Airway epithelial cell (primary cell): Measurements from ENCODE around the genes ADAMTS19 and CHSY3.

GRCh38 chr5:128086891-128087770 is 3.6 kb downstream of the SLC12A2 start:
- RAMPAGE, long total RNA = no peak

DNA sequence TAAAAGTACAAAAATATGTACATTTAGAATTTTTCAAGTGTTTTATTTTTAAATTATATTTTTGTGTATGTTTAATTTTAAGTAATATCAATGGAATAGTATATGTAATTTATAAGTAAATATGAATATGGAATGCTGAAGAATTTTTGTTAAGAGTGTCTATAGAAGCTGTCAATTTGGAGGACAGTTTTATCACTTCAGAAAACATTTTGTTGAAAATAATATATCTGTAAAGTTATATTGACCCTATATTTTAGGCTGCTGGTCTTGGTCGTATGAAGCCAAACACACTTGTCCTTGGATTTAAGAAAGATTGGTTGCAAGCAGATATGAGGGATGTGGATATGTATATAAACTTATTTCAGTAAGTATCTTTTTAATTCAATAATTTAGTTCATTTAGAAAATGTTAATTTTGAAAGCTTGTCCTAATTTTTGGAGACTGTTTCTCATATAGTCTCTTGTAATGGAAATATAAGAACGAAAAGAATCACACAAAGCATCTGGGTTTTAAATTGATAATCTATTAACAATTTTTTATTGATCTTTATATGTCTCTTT is 84.0 kb downstream of the SLC12A2 start:
- RAMPAGE, long total RNA = no peak

GRCh38 chr5:128197746-128198330 is 114.3 kb downstream of the SLC12A2 start:
- RAMPAGE, long total RNA = no peak

DNA sequence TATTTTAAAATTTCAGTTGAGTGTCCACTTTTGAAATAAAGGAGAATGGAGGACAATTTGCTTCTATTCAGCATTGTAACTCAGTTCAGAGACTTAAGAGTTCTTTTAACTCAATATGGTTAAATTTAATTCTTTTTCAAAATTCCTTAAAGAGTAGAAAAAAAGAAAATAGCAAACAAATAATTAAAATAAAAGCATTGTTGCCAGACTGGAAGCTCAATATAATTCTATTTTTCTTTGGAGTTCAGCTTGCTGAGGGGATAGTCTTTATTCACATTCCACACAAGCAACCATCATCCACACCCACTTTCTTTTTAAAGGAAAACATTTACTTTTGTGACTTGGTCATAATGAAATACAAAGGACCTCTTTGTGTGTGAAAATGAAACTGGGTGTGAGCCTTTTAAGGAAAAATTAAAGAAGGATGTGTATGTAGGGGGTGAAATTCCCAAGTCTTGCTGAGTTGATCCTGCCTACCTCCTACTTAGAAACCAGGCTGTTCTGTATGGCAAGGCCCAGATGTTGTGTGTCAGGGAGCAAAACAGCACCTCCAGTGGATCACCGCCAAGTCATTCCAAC is 198.3 kb upstream of the FBN2 start:
- RAMPAGE, long total RNA = no peak

GRCh38 chr5:129113552-129114183 is 19.1 kb downstream of the ISOC1 start:
- RAMPAGE, long total RNA = no peak

DNA sequence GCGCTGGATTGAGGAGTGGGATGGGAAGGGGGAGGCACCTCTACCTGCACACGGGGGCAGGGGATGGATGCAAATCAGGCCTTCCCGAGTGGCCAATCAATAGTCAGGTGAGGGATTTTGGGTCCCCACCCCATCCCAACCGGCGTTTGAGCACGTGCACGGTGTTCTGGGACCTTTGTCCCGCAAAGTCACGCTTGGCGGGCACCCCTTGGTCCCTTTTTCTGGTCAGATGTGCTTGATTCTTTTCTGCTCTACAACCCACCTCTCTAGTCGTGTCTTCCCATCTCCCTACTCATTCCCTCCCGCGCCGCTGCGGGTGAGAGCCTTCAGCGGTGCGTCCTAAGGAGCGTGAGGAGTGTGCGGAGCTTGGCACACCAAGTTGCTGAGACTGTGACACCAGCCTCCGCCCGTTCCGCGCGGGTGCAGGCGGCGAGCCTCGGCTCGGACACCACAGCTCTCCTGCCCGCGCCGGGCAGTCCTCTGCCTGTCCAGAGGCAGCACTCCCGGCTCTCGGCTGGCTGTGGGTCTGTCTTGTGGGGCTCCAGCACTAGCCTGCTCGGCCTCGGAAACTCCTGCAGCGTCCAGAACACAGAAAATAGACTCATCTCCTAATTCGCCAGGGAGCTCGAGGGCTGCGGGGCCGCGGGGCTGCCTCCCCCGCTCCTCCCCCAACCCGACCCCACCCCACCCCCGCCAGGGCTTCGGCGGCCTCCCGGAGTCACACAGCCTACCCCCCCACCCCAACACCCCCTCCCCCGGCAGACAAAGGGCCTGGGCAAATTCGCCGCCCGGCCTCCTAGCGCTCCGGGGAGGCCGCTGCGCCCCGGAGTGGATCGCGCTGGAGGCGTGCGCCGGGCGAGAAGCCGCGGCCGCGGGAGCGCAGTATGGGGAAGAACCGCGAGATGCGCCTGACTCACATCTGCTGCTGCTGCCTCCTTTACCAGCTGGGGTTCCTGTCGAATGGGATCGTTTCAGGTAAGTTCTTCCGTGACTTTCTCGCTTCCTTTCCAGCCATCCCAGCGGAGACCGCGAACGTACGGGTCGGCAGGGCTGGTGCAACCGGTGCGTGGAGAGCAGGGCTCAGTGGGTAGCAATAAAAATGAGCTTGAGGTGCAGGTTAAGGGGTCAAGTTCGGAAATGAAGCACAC is at the start of gene ADAMTS19:
Gene ADAMTS19, plus strand, starts transcription at position 791 of the 1,148 bp plus-strand sequence.
- RAMPAGE, long total RNA = no peak

DNA sequence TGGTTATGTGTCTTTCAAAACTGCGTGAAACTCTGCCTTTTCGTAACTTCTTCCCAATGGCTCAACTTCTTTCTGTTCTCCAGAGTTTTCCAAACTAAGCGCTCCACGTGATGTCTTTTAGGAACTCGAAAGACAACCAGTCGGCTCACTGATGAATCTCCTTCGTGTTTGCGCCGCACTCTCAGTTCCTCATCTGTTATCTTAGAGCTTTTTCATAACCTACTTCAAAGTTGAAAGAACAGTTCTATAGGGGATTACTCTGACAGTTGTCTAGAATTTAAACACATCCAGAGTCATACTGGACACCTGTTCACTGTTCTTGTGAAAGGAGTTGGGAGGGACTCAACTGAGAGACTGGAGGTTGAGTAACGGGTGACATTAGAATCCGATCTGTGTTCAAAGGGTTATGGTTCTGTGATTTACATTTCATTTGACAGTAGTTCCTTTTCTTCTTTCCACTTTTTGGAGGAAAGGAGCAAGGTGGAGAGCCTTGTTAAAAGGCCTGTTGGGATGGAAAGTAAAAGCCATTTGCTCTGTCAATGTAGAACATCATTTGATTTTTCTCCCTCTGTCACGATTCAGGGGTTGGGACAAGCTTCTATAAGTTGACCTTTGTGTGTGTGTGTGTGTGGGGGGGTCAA is 2.0 kb downstream of the ADAMTS19 start:
- RAMPAGE, long total RNA = no peak

DNA sequence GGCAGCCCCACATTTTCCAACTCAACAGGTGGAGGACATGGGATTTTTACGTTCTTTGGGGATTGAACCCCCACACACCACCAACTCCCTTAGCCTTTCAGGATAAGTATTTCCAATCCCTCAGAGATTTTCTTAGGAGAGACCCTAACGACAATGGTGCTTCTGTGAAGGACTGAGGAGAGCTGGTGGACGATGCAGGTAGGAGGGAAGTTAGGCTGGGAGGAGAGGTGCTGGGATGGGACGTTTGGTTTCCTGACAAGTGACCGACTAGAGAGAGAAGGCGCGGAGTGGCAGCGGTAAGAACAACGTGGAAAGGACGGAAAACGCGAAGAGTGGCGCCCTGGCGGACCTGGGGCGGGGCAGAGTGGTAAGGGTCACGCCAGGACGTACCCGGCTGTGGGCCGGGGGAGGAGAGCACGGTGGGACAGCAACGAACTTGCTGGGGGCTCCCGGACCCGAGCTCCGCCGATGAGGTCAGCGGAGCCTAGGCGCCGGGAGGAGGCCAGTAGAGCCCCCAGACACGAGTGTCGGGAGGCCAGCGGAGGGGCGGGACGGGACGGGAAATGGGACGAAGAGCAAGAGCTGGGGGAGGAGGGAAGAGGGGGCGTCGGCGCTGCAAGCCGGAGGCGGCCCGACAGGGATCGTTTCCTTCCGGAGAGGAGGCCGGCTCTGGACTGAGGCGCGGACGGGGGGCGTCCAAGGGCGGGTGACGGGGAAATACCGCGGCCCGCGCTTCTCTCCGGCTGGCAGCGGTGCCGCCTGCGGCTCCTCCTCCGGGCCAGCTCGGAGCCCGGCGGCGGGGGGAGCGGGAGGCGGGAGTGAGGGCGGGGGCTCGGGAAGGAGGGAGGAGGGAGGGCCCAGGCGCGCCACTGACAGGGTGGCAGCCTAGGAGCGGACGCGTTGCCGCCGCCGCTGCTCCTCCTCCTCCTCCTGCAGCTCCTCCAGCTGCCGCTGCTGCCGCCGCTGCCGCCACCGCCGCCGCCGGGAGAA is at the start of gene CHSY3:
Gene CHSY3, plus strand, starts transcription at position 869 of the 990 bp plus-strand sequence.
- RAMPAGE, long total RNA = no peak

GRCh38 chr5:130549671-130550424 is 615.2 kb downstream of the HINT1 start:
- RAMPAGE, long total RNA = no peak

DNA sequence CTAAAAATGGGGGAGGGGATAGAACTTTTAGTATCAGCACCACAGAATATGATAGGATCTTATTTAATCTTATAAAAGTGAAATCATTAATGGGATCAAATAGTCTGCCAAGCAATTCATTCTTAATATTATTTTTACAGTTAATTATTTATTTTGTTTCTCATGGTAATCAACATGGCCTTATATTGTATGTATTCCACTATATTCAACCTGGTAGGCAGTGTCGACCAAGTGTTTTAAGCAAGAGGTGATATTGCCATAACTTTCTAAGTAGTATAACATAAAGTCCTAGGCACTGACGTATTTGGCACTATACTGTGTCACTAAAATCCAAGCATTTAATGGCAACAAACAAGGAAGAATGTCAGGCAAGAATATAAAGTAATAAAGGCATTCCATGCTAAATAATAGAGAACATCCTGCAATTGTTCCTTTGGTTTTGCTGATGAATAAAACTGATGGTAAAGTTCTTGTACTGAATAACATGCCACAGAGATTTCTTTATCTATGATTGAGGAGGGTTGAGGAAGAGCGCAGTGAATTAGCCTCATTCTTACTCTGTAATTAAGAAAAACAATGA is 257.0 kb downstream of the HINT1 start:
- RAMPAGE, long total RNA = no peak

GRCh38 chr5:131336697-131337288 is 72.9 kb downstream of the CDC42SE2 start:
- RAMPAGE, long total RNA = no peak

DNA sequence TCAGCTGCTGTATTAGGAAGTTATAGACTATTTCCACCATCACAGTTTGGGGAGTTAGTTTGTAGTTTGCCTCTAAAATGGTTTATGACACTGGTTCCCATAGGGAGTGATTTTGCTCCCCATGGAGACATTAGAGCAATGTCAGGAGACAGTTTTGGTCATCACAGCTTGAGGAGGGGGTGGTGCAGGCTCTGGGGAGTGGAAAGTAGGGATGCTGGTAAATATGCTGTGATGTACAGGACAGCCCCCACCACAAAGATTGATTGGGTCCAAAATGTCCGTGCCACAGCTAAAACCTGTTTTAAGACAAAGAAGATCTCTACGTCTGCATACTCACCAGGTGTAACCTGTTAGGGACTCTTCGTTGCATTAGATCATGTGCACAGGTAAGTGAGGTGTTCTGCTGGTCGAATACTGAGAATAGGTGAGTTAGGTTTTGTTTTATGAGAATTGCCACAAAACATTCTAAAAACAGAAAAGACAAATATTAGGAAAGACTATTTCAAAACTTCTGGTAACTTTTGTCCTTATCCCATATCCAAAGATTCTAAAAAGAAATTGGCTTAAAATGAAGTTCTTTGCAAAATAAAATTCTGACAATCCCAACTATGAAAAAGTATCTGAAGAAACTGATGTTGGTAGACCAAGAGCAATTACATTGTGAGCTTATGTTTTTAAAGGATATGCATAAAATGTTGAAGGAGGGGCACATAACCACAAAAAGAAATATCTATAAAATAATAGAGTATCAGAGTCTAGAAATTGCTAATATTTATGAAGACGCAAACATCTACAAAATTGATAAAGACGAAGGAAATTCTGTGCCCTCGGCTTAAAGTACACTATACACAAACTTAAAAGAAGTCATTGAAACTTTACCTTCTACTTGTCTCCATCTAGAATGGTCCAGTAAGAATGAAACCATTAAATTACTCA is 131.6 kb downstream of the CDC42SE2 start:
- RAMPAGE, long total RNA = no peak

- RAMPAGE, long total RNA = no peak
Measured at GRCh38 chr5:131677012-131677794, 42.2 kb upstream of the RAPGEF6 start.

- RAMPAGE, long total RNA = no peak
Measured at GRCh38 chr5:131797138-131797865, 485 bp upstream of the FNIP1 start.

DNA sequence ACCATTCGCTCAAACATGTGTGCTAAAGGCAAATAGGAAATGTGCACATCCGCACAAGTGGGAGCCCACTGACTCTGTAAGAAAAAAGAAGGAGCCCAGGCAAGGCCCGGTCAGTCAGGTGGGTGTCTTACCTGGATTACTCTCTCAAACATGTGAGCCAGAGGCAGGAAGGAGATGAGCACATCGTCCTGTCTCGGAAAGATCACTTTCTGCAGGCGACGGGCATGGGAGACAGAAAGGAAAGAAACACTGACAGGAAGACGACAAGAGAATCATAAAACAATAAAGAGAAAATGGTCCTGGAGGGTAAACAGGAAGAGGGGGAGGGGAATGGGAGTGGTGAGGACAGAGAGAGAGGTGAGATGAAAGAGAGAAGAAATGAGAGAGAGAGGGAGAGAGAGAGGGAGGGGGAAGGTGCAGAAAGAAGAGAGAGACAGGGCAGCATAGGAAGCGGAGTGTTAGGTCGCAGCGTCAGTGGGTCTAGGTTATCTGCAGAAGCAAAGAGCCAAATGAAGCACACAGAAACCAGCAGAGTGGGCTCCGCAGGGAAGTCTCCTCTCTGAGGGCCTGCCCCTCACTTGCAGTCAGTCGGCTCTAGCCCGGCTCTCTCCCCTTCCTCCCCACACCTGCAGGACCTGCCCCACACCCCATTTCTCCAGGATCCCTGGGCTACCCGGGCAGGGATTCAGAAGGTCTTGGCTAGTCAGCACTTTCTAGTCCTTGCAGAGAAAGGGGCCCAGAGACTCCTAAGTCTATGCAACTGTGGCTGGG is 29.5 kb upstream of the MEIKIN start:
- RAMPAGE, long total RNA = no peak

- RAMPAGE, long total RNA = no peak
Measured at GRCh38 chr5:132100766-132101500, 27.3 kb downstream of the CSF2 start.

DNA sequence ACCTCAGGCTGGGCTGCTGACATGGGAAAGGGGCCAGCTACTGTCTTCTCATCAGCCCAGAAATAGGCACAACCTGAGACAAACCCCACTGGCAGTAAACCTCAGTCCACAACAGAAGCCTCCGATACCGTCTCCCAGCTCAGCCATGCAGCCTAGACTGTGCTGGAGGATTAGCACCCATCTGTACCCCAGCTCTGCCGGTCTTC is 8.3 kb downstream of the P4HA2 start:
- RAMPAGE, long total RNA = no peak

- RAMPAGE, long total RNA = no peak
Measured at GRCh38 chr5:132251178-132251971, 6.1 kb upstream of the PDLIM4 start.

DNA sequence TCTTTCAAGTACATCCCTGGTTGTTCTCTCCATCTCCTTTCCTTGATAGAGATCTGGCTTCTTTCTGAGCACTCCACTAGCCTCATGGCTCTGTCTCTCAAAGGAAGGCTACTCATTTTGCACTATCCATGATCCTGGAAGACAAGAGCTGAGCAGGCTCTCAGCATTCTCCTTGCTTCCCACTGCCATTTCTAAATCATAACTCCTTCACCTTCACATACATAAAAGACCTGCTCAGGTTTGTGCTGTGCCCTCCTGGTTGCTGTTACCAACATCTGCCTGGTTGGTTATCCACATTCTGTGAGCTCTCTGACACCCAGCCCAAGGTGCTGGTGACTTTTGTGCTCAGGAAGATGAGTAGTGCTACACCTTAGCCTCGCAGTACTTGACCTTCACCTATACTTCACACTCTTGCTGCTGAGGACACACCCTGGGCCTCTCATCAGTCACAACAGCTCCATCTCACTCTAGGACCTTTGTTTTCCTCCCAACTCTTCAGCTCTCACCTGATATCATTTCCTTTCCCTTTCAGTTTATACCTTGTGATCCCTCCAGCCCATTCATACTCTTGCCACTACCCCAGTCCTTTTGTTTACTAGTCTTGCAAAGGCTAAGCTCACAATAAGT is 10.8 kb upstream of the SLC22A5 start:
- RAMPAGE, long total RNA = no peak

GRCh38 chr5:132411883-132412118 is 42.3 kb downstream of the SLC22A5 start:
- RAMPAGE, long total RNA = no peak